ENCODE measurements around the genes VENTX and PAOX.

DNA sequence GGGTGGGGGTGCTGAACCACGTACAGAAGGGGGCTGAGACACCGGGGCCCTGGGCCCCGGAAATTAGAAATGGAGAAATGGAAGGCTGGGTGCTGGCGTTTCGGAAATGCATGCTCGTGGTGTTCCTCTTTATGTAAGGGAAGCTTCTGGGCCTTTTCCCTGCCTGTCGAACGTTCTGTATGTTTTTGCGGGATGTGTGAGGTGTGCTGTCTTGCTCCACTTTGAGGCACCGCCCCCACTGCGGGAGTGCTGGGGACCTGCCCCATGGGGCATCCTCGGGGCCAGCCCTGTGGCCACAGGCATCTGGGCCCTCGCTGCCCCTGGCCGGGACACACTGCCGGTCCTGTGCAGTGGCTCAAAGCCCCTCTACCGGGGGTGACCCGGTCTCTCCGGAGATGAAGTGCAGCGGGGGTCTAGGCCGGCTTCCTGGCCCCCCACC lies 1.7 kb upstream of the VENTX start:
- RAMPAGE, long total RNA: no peak
- RRBS: 3% methylated on average over 2 of the region's 20 CpGs

DNA sequence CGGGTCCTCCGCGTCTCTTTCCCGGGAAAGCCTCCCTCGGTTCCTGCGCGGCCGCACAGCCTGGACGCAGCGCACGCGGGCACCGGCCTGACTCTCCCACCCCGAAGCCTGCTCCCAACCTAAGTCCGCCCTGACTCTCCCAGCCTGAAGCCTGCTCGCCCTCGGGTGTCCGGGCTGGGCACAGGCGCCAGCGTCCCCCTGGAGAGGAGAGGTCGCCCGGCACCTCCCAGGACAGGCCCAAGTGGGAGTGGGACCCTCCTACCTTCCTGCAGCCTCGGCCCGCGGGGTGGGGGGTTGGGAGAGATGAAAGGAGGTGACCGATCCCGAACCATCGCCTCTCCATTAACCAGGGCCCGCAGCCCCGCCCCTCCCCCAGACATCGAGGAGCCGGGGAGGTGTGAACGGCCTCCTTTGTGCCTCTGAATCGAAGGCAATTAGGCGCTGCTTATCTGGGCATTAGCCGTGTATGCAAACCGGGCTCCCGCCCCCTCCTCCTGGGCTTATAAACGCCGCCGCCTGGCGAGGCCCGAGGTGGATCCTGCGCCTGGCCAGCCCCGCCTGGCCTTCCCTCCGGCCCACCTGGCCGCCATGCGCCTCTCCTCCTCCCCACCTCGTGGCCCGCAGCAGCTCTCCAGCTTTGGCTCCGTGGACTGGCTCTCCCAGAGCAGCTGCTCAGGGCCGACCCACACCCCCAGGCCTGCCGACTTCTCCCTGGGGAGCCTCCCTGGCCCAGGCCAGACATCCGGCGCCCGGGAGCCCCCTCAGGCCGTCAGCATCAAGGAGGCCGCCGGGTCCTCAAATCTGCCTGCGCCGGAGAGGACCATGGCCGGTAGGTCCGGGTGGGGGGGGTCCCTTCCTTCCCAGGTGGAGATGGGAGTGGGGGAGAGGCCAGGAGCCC lies at the start of gene VENTX:
Gene VENTX, plus strand, starts transcription at position 529 of the 898 bp plus-strand sequence.
- RAMPAGE, long total RNA: no peak
- RRBS: 3% methylated on average over 24 of the region's 63 CpGs

DNA sequence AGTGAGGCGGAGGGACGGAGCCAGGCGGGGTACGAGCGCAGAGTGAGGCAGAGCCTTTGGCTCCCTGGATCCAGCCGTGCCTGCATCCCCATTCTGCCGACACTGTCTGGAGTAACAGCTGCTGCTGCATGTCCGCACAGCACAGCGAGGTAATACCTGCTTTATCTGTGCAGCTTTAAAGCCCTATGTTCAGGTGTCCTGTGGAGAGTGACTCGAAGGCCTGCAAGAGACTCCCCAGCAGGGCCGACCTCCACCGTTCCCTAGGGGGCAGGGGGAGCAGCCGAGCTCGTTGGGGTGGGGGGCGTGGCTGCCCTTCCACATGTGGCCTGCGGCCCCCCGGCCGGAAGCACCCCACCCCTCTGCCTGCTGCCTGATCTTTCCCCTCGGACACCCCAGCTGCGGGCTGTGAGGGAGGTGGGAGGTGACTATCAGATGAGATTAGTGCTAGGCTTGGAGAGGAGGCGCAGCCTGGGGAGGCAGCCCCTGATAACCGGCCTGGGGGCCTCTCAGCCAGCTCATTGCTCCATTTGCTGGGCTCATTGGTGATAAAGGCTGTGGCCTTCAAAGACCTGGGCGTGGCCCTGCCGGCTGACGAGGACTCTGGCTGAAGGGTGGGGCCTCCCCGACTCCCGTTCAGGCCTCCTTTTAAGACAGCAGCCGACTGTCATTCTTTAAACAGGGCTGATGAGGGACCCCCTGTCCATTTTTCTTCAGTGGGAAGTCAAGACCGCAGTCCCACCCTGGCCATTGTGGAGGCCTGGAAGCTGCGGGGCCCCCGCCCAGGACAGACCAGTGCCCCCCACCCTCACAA lies 8.0 kb downstream of the VENTX start:
- RAMPAGE, long total RNA: no peak
- RRBS: 44% methylated on average over 3 of the region's 31 CpGs

- RAMPAGE, long total RNA: no peak
- RRBS: 2% methylated on average over 25 of the region's 83 CpGs
Measured at GRCh38 chr10:133379144-133379970, at the start of gene PAOX. Gene PAOX (plus strand): TSS chr10:133379262.

DNA sequence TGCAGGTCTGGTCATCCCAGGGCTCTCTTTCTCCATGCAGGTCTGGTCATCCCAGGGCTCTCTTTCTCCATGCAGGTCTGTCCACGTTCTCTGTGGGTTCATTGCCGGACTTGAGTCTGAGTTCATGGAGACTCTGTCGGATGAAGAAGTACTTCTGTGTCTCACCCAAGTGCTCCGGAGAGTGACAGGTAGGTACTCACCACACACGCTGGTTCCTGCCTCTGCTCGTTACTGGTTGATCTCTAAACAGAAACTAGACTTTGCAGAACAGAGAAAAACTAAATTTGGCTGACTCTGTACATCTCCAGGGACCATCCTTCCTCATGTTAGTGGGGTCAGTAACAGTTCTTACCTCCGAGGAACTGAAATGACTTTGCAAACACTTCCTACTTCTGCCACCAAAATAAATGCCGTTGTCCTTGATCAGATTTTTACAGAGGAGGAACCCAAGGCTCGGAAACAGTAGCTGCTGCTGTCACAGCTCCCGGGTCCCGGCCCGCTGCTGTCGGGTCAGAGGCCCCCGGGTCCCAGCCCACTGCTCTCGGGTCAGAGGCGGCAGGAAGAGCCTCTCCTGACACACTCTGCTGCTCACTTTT lies 5.0 kb upstream of the MTG1 start:
- RAMPAGE, long total RNA: no peak
- RRBS: 97% methylated on average over 3 of the region's 16 CpGs

DNA sequence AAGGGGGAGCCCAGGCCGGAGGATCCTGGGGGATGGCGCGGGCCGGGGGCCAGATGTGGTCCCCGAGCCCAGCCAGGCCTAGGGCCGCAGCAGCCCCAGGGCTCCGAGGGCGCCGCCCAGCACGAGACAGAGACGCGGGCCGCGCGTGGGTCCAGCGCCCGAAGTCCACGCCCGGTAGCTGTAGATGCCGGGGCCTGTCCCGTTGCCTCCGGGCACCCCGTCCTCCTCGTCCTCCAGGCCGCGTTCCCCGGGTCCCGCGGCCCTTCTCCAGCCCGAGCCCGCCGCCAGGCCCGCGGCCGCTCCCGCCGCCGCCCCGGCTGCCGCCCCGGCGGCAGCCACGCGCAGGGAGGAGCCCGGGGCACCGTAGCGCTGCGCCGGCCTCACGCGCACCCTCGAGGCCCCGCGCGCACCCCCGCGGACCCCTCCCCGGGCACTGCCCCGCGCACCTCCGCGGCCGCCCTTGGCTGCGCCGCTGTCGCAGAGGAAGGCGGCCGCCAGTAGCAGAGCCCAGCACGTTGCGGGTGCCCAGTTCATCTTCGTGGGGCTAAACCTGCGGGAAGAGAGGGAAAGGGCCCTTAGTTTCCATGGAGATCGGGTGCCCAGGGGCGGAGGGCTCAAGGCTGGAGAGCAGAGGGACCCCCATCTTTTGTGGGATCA lies 1.1 kb downstream of the SPRN start:
- RAMPAGE, long total RNA: no peak
- RRBS: 2% methylated on average over 18 of the region's 74 CpGs

GRCh38 chr10:133538614-133538990 lies 11.4 kb downstream of the CYP2E1 start:
- RAMPAGE, long total RNA: no peak
- RRBS: no CpG with 5 or more reads among the region's 9 CpGs

DNA sequence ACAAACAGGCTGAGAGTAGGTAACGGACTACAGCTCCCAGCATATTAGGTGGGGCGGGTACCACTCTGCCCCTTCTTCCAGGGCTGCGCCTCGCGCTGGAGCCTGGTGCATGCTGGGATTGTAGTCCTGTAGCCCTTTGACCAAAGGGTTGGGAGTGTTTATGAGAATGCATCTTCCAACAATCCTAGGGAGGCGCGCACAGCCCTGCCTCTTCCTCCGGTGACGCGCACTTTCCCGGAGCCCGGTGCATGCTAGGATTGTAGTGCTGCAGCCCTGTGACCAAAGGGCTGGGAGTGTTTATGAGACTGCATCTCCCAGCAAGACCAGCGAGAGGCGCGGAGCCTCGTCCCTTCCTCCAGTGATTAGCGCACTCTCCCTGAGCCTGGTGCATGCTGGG lies 22.4 kb upstream of the FRG2B start:
- RAMPAGE, long total RNA: no peak
- RRBS: no CpG with 5 or more reads among the region's 17 CpGs

Data from kidney epithelial cell (primary cell).